M059J (cell line): Measurements from ENCODE around the genes SPATA25 and CDH22.

GRCh38 chr20:45789925-45790205 lies 1.8 kb downstream of the WFDC3 start:
- RAMPAGE, long total RNA: no peak

GRCh38 chr20:45826079-45827154 lies 695 bp downstream of the TNNC2 start:
- RAMPAGE, long total RNA: no peak

GRCh38 chr20:45887422-45887883 lies at the start of gene SPATA25:
Gene SPATA25 (minus strand): TSS chr20:45887622.
- RAMPAGE, long total RNA: no peak

GRCh38 chr20:45898276-45899070 lies 7.3 kb downstream of the CTSA start:
- RAMPAGE, long total RNA: no peak

GRCh38 chr20:45946056-45946908 lies 11.8 kb downstream of the PCIF1 start:
- RAMPAGE, long total RNA: no peak

GRCh38 chr20:46020566-46020935 lies 8.5 kb upstream of the SLC12A5 start:
- RAMPAGE, long total RNA: no peak

GRCh38 chr20:46108225-46108905 lies 9.7 kb upstream of the CD40 start:
- RAMPAGE, long total RNA: no peak

GRCh38 chr20:46118484-46118916 lies 386 bp downstream of the CD40 start:
- RAMPAGE, long total RNA: no peak

DNA sequence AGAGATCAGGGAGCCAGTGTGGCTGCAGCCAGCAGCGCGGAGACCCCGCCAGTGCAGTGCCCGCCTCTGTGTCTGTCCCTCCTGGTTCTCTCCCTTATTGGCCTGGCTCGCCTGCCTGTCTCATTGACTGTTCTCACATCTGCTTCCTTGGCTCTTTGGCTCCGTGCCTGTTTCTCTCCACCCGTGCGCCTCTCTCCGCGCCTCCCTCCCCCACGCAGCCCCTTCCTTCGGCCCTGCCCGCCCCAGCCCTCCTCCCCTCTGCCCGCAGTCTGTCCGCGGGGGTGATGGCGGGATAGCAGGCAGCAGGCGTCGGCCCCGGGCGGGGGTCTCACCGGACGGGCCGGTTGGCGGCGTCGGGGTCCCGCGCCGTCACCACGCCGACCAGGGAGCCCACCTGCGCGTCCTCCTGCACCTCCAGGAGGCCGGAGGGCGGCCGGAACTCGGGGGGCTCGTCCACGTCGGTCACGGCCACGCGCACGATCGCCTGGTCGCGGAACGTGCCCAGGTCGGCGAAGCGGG lies 91.9 kb downstream of the CD40 start:
- RAMPAGE, long total RNA: no peak

GRCh38 chr20:46307964-46309221 lies at the start of gene CDH22:
Gene CDH22 (minus strand): TSS chr20:46308498.
- RAMPAGE, long total RNA: no peak

DNA sequence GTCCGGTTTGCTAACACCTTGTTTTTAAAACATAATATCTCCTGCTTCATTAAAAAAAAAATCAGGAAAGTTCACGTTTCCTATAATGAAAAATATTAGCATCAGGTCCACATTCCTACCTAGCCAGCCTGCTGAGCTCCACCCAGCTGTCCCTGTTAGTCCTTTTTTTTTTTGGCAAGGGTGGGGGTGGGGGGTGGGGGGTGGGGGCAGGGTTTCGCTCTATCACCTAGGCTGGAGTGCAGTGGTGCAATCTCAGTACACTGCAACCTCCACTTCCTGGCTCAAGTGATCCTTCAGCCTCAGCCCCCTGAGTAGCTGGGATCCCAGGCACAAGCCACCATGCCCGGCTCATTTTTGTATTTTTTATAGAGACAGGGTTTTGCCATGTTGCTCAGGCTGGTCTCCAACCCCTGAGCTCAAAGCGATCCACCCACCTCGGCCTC lies 7.5 kb upstream of the SLC2A10 start:
- RAMPAGE, long total RNA: no peak

DNA sequence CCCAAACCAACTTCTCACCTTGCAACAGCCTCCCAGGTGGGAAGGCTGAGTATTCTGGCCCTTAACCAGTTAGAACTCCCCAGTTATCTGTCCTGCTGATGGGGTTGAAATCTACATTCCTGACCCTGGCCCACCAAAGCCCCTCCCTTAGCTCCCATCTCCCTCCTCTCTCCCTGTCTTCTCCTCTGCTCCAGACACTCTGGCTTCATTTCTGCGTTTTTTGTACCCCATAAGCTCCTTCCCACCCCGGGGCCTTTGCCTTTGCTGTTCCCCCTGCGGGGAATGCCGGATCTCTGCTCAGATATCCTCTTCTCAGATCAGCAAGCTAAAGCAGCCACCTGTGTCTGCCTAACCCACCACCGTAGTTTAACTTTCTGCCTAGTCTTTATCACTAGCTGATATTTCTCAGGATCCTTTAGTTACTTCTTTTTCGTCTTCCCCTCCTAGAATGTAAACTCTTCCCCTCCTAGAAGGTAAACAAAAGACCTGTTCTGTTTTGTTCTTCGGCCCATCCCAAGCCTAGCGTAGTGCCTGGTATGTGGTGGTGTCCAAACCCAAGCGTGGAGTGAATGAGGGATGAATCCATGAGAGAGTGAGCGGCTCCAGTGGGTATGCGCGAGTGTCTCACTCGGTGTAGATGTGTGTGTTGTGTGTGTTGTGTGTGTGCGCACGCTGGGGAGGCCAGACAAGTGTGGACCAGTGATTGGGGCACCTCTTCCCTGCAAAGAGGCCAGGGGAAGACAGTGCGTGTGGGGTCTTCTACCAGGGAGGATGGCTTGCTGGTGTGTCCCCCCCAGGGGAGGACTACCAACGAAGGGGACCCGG lies 615 bp upstream of the SLC2A10 start:
- RAMPAGE, long total RNA: no peak

DNA sequence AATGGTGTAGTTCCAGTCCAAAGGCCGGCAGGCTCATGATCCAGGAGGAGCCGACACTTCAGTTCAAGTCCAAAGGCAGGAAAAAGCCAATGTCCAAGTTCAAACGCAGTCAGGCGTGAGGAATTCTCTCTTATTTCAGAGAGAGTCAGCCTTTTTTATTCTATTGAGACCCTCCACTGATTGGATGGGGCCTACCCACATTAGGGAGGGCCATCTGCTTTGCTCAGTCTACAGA lies 71.1 kb upstream of the EYA2 start:
- RAMPAGE, long total RNA: no peak

- RAMPAGE, long total RNA: no peak
Observed at GRCh38 chr20:46945068-46946106, 50.7 kb downstream of the EYA2 start.

DNA sequence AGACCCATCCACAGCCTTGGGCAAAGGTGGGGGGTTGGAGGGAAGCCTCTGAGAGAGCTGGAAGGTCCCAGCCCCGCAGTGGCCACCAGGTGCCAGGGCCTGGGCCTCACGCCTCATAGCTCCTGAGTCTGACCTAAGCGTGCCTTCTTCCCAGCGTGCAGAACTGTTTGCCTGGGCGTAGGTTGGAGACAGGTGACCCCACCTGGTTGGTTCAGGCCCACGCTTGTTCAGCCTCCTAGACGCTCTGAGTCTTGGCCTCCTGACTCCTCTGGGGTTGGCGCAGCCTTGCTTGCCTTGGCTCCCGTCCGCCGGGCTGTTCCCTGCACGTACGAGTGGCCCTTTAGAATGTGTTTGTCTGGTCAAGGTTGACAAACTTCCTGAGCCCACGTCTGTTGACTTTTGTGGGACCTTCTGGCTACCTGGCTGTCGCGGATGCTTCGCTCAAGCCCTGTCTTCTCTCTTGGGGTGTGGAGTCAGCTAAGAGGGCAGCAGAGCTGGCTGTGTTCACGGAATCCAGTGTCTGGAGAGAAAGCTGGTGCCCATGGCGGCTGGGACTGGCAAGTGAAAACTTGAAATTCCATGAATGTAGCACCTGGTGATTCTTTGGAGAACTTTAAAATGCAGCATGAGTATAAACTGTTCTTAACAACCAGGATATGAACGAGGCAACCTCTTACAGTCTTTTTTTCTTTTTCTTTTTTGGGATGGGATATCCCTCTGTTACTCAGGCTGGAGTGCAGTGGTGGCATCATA lies 71.0 kb downstream of the EYA2 start:
- RAMPAGE, long total RNA: no peak

DNA sequence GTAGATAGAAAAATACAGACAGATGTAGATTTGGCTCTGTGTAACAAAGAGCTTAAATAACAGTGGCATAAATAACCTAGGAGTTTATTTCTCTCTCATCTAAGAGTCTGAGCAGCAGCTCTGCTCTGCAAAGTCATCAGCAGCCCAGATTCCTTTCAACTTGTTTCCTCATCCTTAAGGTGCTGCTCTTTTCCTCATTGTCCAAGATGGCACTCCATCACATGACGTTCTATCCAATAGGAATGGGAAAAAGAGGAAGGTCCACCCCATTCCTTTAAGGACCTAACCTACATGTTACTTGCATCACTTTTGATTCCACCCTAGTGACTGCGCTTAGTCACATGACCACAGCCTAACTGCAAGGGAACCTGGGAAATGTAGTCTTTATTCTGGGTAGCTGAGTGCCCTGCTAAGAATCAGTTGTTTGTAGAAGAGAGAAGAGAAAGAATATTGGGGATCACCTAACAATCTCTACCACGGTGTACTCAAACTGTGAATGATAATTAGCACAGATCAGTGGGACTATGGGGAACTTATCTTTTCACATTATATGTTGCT lies 76.6 kb downstream of the EYA2 start:
- RAMPAGE, long total RNA: no peak

DNA sequence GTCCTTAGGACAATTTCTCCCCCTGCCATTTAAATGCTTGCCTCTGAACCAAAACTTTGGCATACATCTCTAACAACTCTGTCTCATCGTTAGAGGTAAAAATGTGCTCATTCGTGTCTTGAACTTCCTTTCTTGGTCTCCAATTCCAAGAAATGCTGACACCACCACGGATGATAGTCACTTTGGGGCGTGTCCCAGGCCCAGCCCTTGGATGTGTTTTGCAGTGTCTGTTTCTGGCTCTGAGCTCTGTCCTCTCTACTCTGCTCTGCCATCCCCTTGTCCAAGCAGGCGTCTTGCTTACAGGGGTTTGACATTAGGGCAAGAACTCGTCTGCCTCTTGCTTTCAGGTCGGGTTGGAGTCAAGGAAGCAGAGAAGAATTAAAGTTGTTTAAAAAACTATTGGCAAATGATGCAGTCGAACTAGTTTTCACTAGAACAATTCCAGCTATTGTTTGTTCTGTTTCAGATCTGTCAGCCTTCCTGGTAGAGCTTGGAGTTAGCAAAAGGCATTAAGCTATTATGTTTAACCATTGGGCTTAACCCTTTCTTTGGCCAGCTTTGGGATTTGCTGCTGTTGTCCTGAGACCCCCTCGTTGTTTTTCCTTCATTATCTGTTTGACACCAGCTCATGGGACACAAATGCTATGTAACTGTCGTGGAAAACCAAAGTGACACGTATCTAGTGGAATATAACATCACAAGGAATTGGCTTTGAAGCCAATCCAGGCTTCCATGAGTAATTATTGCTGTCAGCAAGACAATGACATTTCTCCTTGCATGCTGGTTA lies 95.8 kb downstream of the EYA2 start:
- RAMPAGE, long total RNA: no peak

- RAMPAGE, long total RNA: no peak
Observed at GRCh38 chr20:46994436-46994739, 99.7 kb downstream of the EYA2 start.

DNA sequence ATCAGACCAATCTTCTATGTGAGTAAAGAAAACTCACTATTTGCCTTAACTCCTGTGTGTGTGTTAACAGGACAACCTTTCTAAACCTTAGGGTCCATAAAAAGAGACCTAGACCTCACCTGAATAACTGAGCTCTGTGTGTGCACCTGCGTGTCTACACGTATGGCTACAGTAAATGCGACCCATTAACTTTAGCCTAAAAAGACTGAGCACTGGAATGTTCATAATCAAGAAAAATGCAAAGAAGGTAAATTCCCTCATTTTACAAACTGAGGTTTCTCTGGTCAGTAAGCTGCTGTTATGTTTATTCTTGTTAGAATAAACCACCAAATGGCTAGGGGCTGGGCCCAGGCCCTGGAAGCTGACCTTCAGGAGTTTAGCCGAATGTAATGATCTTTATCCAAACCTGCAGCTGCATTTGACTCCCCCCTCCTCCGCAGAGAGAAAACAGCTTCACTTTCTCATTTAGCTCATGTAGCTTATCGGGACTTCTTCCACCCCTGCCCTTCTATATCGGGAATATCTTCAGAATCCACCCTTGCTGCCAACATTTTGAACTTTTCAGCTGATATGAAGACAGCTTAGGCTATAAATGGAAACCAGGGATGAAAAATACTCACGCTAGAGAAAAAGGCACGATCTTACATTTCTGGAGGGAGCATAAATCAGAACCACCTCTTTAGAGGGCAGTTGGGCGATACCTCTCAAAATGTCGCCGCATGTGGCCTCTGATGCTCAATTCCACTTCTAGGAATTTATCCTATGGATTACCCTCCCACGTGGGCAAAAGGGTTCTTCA lies 102.7 kb downstream of the ZMYND8 start:
- RAMPAGE, long total RNA: no peak

GRCh38 chr20:47295509-47296802 lies 60.5 kb downstream of the ZMYND8 start:
- RAMPAGE, long total RNA: no peak